SEM (cell line): ENCODE results near the gene EMSY.

DNA sequence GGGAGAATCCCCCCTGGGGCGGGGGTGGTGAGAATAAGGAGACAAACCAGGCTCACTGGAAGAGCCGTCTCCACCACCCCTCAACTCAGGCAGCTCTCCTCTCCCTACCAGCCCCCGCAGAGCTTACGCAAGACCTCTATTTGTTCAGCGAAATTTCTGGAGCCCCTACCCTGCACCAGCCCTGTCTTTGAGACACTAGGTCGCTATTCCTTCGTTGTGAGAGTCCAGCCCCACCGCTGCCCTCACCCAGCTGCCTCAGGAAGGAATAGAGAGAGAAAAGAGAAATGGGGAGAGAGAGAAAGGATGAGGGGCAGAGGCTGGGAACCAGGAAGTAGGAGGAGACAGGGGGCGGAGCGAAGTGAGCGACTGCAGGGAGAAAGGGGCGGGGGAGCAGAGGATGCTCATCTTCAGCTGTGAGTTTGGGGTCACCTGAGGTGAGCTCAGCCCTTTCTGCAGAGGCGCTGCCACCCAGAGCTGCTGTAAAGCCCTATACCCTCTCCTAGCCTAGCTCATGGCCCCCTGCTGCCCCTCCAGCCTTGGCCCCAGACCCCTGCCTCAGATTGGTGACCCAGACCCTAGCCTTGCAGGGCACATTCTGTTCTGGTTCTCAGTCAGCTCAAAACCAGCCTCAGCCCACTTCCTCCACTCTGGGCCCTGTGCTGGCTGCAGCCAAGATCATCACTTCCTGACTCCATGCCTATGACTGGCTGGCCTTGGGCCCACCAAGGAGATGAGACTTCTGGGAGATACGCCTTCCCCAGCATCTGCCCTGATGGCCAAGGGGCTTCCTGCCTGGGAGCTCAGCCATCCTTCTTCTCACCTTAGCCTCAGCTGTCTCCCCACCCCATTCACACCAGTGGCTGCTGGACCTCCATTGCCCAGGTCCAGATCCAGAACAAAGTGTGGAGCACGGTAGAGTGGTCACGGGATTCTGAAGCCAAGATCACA lies 42.5 kb upstream of the KLHL35 start:
- PRO-cap: bidirectional peak, plus-strand start at position 404 of the sequence, minus-strand start at position 335 of the sequence

DNA sequence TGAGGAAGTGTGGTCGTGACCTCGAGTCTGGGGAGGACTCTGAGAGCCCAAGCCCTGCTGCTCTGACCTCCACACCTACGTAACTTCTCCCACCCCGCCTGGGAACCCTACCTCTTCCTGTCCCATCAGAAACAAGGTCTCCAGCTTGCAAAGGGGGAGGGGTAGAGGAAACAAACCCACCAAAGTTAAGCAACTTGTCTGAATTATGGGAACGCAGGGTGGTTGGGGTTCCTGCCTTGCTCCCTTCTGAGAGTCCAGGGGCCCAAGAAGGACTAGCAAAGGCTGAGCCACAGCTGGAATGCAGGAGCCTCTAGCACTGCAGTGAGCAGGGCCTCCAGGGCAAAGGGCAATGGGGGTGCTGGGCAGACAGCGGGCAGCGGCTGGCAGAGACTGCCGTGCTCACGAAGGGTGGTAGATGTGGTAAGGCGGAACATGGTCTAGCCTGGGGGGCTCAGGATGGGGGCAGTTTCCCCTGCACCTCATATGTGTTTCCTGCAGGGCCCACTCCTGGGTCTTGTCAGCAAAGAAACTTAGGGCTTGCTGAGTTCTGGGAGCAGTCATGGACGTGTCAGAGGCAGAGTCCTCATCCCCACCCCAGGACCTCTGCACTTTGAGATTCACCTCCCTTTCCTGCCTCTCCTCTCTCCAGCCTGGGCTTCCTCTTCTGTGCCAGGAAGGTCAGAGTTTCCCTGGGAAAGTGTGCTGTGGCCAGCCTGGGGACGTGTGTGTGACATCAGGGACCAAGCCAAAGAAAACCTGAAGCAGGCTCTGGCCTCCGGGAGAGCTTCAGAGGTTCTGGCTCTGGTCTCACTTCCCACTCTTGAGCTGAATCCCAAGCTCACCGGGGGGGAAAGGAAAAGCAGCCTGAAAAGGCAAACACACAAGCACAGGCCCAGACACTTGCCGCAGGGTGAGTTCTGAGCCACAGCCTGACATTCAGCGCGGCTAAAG lies 4.3 kb downstream of the MOGAT2 start:
- PRO-cap: no peak

- PRO-cap: no peak
Observed at GRCh38 chr11:75745643-75746294, 22.8 kb upstream of the DGAT2 start.

DNA sequence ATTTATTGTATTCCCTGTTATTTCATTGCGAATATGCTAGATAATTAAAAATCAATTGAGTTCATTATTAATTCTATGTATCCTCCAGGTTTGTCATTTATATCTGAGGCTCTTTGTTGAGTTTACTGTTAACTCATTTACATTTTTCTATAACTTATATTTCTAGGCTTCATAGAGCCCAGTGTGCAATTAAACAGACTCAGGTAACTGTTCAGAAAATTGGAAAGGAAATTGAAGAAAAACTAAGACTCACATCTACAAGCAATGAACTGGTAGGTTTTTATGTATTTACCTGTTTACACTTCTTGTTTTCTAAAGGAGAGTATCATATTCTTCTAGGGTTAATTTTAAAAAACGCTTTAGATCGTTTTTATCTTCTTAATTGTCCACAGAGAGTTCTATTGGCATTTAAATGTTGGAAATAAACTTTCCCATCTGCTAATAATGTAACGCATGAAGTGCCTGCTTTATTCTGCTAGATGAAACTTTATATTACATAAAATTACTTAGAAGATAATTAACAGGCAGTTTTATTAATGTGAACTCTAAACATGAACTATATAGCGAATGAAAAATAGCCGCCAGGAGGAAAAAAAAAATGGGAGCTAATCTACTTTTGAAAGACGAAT lies 146.4 kb downstream of the UVRAG start:
- PRO-cap: no peak

- PRO-cap: no peak
Observed at GRCh38 chr11:76045934-76046690, 160.2 kb downstream of the WNT11 start.

DNA sequence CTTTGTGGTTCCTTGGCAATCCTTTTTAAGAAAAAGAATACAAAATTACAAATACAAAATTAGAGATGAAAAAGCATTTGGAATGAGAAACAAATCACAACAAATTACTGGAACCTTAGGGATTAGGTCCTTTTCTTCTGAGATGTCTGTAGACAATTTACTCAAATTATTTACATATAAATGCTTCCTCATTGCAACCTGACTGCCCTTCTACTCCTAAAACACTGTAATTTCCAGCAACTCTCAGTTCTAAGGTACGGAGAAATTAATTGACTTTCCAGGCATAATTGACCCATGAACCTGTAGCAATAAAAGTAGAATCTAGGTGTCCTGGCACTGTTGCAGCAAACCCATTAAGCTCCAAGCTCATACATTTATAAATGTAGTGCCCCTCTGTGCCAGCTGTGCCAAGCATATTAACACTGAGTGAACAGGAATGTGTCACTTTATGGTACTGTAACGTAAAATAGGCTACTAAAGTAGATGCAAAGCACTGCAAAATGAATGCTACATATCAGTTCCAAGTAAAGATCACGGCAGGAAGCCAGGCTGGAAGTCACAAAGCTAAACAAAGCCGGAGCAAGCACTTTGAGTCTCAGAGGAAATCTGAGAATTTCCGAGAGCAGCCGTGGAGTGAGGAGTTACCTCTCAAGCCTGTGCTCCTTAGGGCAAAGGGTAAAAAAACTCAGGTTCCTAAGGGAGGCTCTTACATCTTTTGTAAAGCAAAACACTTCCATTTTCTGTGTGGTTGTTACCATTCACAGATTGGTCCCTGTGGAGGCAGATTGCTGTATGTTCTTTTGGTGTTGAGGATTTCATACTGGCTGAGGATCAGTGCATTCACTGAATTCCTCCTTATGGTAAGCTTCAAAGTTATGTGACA lies 85.8 kb downstream of the WNT11 start:
- PRO-cap: no peak

- PRO-cap: no peak
Observed at GRCh38 chr11:76153212-76153936, 52.9 kb downstream of the WNT11 start.

DNA sequence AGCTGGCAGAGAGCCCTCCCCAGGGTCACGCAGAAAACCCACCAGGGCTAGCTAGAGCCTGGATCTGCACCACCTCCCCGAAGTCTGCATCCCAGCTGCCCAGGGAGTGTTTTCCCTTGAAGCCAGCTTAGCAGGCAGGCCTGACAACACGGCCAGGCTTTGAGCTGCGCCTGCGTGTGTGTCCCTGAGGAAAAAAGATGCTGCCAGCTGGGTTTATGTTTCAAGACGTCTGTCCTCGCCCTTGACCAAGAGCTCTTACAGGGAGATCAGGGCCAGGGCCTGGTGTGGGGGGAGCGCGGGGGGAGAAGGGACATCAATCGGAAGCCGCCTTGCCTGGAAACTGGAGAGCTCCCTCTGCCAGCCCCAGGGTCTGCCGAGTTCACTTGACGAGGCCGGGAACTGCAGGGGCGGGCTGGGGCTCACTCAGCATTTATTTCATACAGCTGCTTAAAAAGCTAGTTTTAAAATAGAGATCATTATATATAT lies 20.3 kb downstream of the WNT11 start:
- PRO-cap: no peak

GRCh38 chr11:76208523-76209133 lies 2.3 kb upstream of the WNT11 start:
- PRO-cap: no peak

- PRO-cap: bidirectional peak, plus-strand start at chr11:76444433, minus-strand start at chr11:76444333; bidirectional peak, plus-strand start at chr11:76444735, minus-strand start at chr11:76444618
Observed at GRCh38 chr11:76443880-76445320, at the start of gene EMSY. EMSY (plus strand) TSS chr11:76445018.

GRCh38 chr11:76664744-76665334 lies 5.7 kb downstream of the LRRC32 start:
- PRO-cap: no peak

- PRO-cap: no peak
Observed at GRCh38 chr11:76781734-76782527, 1.2 kb upstream of the TSKU start.

DNA sequence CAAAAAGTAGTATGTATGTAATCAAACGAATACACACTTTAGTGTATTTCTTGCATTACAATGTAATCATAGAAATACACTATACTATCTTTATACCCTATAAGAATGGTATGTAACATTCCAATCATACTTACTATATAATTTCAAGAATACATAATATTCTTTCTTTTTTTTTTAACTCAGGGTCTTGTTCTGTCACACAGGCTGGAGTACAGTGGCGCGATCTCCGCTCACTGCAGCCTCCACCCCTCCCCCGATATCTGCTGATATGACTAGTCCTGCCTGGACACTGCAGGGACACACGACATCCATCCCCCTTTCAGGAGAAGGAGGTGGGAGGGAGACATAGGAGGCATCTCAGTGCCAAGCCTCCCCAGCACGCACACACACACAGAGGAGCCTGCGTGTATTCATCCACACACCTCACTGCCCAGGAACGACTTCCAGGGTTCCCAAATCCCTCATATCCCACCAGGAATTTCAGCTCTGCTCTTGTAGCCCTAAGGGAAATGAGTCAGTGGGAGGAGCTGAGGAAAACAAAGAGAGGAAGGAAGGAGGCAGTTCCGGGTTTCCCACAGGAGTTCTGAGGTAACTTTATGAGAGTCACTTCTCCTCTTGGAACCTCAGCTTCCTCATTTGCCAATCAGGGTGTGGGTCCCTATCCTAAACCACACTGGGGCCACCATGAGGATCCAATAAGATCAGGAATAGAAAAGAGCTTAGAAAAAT lies 37.3 kb upstream of the ACER3 start:
- PRO-cap: no peak

- PRO-cap: no peak
Observed at GRCh38 chr11:76839333-76839820, 21.3 kb upstream of the ACER3 start.

- PRO-cap: no peak
Observed at GRCh38 chr11:77064500-77065034, 2.2 kb upstream of the CAPN5 start.

- PRO-cap: no peak
Observed at GRCh38 chr11:77122385-77122722, 5.7 kb upstream of the MYO7A start.

GRCh38 chr11:77126097-77126469 lies 2.0 kb upstream of the MYO7A start:
- PRO-cap: no peak

DNA sequence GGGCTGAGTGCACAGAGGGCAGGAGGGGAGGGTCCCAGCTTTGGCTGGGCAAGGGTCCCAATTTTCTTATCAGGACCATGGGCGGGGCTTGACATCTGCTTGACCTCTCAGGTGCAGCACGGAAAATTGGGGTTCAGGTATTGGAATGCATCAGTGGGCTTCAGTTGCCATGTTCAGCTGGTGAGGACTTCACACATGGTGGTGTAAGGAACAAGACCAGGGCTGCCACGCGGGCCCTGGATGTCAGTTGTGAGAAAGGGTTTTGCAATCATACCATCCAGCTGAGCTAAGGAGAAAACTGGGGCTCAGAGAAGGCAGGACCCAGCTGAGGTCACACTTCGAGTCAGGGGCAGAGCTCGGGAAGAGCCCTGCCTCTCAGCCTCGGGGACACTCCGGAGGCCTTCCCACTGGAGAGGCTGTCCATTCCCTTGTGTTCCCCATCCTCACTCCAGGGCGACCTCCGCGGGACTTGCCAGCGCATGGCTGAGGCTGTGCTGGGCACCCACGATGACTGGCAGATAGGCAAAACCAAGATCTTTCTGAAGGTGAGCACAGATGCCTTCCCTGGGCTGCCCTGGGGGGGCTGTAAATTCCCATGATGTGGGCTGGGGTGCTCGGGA lies 47.0 kb downstream of the MYO7A start:
- PRO-cap: no peak

GRCh38 chr11:77472788-77473084 lies 1.2 kb downstream of the PAK1 start:
- PRO-cap: no peak

- PRO-cap: unidirectional peak, plus-strand start at chr11:77636838
Observed at GRCh38 chr11:77636602-77637334, 826 bp downstream of the CLNS1A start.